Thoracic aorta (tissue), 1 donor: ENCODE measurements around the genes ETS1 and APLP2.

DNA sequence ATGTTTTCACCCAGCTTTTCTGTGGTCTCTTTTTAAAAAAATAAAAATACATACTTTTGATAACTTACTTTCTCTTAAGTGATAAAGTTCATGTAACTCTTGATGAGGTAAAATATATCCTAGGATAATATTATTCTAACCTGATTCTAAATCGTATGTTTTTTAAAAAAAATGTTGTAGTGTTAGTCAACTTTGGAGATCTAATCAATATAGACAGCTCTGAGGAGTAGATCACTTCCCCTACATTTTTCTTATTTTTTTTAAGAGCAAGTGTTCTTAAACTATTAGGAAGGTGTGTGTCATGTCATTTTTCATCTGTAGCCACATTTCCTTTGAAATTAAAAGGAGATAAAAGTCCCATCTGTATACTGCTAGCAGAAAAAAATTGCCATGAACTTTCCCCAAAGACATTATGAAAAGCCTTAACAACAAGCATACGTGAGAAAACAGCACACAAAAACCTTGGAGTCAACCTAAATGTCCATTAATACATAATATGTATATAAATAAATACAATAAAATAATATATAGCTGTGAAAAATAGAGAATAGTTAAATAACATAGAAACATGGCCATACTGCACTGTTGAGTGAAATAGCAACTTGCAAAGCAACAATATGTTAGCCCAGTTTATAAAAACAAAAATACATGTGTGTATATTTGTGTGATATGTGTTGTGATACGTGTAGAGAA lies 286.6 kb downstream of the ETS1 start:
- RAMPAGE, long total RNA = no peak

- RAMPAGE, long total RNA = no peak
Observed at GRCh38 chr11:128457108-128457680, 130.2 kb downstream of the ETS1 start.

DNA sequence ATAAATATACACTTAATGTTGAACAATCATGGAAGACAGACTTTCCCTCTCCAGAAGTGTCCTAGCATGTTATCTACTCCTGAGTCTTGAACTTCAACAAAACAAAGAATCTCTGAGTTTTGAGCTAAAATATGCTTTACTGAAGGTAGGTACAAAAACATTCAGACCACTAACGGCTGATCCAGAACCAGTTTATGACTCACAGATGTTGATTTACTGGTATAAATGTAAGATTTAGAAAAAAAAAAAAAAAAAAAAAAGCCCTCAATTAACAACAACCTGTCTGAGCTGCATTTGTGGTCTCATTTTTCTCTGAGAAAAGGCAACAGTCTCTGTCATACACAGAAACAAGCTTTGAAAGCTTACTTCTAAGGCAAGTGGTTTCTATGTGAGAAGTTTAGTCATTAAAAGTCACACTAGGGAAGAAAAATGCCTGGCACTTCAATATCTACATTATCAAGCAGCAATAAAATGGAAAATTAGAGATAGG lies 61.9 kb downstream of the ETS1 start:
- RAMPAGE, long total RNA = no peak

GRCh38 chr11:128575990-128576614 lies 11.3 kb downstream of the ETS1 start:
- RAMPAGE, long total RNA = no peak

DNA sequence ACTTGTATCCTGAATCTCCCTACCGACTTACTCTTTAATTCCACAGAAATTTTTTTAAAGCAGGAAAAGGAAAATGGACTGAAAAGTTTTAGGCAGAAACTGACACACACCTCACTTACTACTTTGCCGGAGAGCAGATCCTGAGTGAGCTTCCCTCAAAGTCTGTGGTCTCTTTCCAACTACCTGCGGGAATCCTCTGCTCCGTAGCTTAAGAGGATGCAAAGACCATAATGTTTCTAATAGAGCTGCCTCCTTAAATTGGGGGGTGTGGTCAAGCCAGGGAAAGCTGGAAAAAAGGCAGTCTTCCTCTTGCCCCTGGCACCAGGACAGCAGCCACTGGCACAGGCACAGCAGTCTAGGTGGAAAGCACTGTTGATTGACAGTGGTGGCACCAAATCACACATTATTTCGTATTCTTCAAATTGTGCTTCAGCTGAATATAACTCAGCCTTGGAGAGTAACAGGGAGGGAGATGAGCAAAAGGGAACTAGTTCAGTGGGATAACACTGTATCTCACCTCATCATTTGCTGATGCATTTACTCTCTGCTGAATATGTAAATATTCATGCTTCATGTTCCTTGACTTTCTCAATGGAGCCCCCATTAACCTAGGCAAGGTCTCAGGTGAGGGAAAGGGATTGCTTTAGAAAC lies at the start of gene ETS1:
Gene ETS1, minus strand, starts transcription at position 181 of the 651 bp plus-strand sequence.
- RAMPAGE, long total RNA = no peak

DNA sequence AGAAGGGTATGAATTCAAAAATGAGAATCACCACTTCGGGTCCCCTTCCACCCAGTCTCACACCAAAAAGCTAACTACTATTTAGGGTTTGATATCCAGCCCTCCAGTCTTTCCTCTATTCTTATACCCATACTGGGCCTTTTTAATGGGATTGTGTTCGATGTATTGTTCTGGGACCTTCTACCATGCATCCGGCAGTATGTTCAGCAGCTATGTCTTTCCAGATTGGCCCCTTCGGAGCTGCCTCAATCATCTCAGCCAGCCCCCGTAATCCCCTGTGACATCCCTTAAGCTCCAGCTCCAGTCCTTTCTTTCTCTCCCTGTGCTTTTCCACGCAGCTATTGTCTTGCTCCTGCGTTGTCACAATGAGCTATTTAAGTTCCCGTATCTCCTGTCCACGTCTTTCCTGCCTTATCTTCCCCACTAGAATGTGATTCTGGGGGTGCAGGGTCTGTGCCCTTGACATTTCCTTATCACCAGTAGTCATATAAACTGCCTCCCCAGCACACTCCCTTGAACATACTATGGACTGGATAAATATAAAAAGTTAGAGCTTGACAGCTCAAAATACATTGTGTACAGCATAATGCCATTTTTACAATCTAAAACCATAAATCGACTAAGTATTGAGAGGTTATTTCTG lies 5.0 kb upstream of the ETS1 start:
- RAMPAGE, long total RNA = no peak

- RAMPAGE, long total RNA = no peak
Observed at GRCh38 chr11:128732345-128733034, 38.6 kb downstream of the FLI1 start.

GRCh38 chr11:128890432-128890887 lies 696 bp upstream of the KCNJ5 start:
- RAMPAGE, long total RNA = no peak

GRCh38 chr11:129027337-129027715 lies 84.7 kb upstream of the TP53AIP1 start:
- RAMPAGE, long total RNA = no peak

- RAMPAGE, long total RNA = no peak
Observed at GRCh38 chr11:129248733-129249303, 56.7 kb upstream of the ARHGAP32 start.

DNA sequence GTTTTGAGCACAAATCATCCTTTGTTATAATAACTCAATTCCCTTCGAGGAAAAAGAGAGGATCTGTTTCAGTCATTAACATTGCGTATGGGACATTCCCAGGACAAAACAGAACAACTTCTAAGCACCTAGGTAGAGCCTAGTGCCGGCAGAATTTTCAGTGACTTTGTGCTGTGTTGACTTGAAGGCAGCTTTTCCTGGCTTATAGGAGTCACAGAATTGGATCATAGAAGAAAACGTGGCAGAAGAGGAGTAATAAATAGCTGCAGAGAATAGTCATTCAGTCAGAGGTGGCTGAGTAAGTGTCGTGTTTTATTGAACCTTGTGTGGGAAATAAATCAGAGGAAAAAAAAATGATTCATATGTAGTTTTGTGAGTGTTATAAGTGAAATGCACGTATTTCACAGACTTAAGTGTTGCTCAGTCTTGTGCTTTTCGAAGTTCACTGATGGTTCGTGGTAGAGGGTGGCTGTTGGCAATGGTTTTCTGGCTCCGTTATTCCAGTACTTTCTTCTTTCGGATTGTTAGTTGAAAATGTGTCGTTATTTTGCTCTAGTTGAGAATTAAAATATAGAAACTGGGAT lies 2.1 kb downstream of the BARX2 start:
- RAMPAGE, long total RNA = no peak

DNA sequence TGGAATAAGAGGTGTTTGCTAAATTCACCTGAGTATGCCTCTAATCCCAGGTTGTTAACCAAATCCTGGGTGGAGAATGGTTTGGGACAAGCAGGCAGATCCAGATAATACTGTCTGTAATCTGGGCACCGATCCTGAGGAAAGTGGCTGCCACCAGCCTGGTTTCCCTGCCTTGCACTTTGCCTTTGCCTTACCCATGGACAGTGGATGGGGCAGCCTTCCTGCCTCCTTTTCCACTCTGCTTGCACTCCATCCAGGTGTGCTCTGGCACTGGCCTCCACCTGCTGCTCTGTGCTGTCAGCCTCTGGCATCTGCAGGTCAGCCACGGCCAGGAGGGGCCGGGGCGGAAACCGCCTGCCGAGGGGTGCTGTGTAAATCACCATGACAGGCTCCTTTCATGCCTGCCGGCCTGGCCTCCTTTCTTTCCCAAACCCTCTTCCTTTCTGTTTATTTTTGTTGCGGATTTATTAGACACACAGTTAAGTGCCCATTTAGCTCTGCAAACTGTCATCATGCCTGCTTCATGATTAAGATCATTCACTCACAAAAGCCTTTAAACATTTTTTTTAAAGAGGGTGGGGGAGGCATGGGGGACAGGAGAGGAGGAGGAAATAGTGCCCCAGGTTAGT lies 83.1 kb downstream of the BARX2 start:
- RAMPAGE, long total RNA = no peak

DNA sequence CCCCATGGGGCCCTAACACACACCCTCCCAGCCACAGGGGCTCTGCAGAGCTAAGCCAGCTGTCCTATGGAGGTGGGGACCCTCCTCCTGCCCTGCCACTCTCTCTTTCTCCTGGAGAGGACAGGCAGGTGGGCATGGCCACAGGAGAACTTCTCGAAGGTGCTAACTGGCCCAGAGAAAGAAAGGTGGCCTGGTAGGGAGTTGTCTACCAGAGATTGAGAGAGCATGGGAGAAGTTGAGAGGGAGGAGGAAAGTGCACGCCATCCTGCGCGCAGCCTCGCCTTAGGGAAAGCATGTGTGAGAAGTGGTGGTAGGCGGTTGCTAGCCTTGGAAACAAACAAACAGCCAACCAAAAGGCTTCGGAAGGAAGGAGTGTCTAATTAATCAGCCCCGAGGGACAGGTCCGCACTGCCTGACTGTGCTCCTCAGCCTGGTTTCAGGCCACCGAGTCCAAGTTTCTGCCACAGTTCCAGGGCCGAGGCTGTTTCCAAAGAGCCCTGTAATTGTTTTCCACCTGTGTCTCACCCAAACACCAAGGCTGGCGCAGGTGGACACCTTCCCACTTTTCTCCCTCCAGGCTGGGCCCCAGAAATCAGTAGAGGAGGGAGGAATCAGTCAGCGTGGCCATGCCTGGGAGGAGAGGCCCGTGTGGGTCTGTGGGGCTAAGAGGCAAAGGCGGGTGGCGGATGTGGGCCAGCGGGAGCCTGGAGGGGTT lies 198.1 kb upstream of the TMEM45B start:
- RAMPAGE, long total RNA = no peak

DNA sequence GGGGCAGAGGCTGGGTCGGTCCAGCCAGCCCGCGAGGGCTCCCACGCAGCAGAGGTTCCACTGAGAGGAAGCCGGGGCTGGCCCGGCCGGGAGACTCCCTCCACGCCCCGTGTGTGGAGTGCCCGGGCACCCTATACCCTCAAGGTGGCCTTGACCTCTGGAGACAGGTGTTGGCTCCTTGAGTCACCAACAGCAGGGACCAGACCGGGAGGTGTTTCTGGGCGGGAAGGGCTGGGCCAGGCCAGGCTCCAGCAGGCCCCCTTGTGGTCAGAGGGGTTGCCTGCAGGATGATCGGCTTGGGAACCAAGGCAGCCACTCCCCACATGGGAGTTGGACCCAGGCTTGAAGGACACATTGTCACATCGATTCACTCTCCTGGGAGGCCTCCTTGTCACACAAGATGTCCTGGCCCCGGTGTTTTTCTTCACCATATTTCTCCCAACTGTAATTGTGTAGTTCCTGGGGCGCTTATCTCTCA lies 119.6 kb upstream of the TMEM45B start:
- RAMPAGE, long total RNA = no peak

- RAMPAGE, long total RNA = no peak
Observed at GRCh38 chr11:129816198-129816522, 512 bp downstream of the TMEM45B start.

GRCh38 chr11:129910306-129910759 lies 15.0 kb upstream of the NFRKB start:
- RAMPAGE, long total RNA = start-site peak on the minus strand at chr11:129910540-129910622, 8 reads

- RAMPAGE, long total RNA = no peak
Observed at GRCh38 chr11:129949905-129951157, 52.3 kb downstream of the PRDM10 start.

DNA sequence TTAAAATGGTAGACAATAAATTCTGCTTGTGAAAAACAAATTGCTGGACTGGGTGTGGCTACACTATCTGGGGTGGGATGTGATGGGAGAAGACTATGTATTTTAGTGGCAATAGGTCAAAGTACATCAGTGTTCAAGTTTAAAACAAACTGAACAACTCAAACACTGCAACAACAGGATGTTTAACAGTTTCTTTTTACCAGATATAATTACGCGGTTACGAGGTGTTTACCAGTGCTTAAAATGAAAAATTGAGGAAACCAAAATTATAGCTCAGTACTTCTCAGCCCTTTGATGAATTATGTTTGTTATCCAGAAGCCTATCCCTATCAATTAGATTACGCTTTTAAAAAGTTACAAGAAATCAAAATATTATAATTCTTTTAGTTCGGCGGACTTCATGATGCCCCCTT lies 3.2 kb downstream of the PRDM10 start:
- RAMPAGE, long total RNA = no peak

DNA sequence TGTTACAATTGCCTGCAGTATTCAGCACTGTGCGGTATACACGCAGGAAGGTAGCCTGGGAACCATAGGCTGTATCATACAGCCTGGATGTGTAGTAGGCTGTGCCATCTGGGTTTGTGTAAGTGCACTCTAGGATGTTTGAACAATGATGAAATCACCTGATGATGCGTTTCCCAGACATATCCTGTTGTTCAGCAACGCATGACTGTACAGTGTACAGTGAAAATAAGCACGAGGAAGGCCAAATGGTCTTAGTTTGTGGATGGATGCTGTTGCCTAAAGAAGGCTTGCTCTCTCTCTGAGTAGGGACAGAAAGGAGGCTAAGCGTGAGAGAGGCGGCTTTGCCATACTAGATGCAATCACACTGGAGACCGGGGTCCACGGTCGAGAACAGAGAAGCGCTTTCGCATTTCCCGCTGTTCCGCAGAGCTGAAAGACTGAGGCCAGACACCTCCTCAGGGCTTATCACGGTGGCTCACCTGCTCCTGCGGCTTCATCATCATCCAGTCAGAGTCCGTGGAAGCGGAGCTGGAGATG lies 27.6 kb upstream of the APLP2 start:
- RAMPAGE, long total RNA = no peak

DNA sequence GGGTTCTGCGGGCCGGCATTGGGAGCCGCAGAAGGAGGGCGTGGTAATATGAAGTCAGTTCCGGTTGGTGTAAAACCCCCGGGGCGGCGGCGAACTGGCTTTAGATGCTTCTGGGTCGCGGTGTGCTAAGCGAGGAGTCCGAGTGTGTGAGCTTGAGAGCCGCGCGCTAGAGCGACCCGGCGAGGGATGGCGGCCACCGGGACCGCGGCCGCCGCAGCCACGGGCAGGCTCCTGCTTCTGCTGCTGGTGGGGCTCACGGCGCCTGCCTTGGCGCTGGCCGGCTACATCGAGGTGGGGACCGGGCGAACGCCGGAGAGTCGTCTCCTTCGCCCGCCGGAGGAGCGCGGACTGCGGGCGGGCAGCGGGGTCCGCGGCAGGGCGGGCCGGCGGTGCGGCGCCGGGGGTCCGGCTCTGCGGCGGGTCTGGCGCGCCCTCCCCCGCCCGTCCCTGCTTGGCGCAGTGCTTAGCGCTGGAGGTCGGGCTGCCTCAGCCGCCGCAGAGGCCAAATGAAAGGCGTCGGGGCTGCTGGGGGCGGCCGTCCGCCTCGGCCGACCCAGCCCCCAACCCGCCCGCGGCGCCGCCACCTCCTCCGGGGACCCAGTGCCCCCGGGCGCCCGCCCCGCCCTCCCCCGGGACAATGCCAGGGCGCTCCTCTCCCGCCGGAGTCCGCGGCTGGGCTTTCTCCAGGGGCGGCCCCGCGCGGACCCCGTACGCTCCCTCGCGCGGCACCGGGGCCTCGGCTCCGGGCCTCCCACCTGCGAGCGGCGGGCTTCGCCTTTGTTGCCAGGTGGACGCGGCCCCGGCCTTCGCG lies at the start of gene APLP2:
Gene APLP2, plus strand, starts transcription at position 103 of the 811 bp plus-strand sequence.
- RAMPAGE, long total RNA = start-site peak on the plus strand centred at position 120 of the sequence, 36 bp wide, 1,925 reads